Measurements from ENCODE around the genes HNRNPD and HPSE.

DNA sequence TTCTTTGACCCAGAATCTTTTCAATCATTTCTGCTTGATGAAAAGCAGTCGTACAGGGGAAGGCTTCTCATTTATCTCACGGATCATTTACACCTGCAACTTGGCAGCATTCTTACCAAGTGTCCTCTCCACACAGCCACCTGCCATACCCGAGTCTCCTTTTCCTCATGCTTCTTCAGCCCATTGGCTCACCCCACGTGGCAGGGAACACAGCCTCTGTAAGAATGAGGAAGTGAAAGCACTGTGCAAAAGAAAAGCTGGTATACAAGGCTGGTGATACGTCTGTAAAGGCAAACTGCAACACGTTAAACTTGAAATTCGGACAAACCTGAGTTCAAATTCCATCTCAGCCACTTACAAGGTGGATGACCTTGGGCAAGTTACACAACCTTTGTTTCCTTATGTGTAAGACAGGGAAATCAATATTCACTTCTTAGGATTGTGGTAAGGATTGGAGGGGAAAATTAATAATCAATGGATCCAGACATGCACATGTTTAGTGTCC is 164.0 kb upstream of the RASGEF1B start:
- RRBS = no CpG with 5 or more reads among the region's 7 CpGs

- RRBS = no CpG with 5 or more reads among the region's 2 CpGs
These were observed 345.0 kb downstream of the HNRNPD start for GRCh38 chr4:82028823-82029158.

- RRBS = no CpG with 5 or more reads among the region's 7 CpGs
These were observed 11.1 kb downstream of the HNRNPD start for GRCh38 chr4:82362702-82363085.

- RRBS = 7% methylated on average over 2 of the region's 35 CpGs
These were observed 1.1 kb downstream of the HNRNPD start for GRCh38 chr4:82372396-82373370.

DNA sequence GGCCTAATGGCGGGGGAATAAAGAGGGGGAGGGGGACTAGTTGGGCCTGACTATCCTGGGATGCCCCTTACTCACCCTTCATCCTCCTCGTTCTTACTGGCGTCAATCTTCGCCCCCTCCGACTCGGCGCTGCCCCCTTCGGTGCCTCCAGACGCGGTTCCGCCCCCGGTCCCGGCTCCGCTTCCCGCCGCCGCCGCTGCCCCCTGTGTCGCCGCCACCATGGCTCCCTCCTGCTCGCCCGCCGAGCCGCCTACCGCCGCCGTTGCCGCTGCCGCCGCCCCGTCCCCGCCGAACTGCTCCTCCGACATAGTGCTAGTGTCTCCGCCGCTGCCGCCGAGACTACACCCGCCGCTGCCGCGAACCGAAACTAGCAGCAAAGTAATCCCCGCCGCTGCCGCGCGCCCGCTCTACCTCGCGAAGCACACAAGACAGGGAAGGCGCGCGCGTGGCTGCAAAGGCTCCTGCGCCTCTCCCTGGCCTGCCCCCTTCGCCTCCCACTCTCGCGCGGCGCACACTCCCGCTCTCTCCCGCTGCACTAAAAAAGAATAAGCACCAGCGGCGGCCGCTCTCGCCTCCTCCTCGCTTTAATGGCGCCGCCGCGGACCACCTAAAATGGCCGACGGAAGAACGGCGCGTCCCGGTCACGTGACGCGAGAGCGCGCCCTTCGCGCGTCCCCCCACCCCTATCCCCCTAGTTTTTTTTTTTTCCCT is at the start of gene HNRNPD:
HNRNPD (minus strand) TSS at position 621 of the 711 bp plus-strand sequence.
- RRBS = no CpG with 5 or more reads among the region's 86 CpGs

- RRBS = no CpG with 5 or more reads among the region's 6 CpGs
These were observed 64.7 kb upstream of the TMEM150C start for GRCh38 chr4:82626493-82626881.

GRCh38 chr4:82746572-82747345 is 51.8 kb downstream of the SCD5 start:
- RRBS = no CpG with 5 or more reads among the region's 11 CpGs

DNA sequence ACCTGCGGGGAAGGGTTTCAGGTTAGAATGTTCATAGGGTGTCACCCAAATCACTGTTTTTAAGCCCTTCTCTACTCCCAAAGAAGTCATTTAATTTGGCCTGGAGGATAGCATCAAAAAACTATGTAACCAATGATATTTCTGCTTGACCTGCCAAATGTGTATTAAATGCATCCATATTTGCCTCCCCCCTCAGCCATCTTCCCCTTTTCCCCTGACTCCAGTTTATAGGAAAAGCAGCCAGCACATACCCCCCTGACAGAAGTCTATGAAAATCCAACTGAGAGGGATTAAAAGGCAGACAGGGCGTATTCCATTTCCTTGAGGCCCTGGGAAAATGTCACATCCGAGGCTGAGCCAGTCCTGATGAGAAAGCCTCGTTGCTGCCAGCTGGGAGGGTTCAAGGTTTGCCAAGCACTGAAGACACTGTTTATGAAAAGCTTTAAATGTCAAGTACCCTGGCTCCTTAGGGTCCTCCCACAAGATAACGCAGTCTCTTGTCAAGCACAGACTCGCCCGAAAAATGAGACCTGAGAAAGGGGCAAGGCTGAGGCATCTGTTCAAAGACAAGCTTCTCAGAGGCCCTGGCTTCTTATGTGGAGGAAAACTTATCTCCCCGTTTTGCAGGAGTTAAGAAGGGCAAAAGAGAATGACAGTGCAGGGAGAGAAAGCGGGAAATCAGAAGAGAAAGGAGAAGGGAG is 44.9 kb downstream of the SCD5 start:
- RRBS = no CpG with 5 or more reads among the region's 9 CpGs

GRCh38 chr4:82799191-82799551 is 575 bp upstream of the SCD5 start:
- RRBS = no CpG with 5 or more reads among the region's 11 CpGs

DNA sequence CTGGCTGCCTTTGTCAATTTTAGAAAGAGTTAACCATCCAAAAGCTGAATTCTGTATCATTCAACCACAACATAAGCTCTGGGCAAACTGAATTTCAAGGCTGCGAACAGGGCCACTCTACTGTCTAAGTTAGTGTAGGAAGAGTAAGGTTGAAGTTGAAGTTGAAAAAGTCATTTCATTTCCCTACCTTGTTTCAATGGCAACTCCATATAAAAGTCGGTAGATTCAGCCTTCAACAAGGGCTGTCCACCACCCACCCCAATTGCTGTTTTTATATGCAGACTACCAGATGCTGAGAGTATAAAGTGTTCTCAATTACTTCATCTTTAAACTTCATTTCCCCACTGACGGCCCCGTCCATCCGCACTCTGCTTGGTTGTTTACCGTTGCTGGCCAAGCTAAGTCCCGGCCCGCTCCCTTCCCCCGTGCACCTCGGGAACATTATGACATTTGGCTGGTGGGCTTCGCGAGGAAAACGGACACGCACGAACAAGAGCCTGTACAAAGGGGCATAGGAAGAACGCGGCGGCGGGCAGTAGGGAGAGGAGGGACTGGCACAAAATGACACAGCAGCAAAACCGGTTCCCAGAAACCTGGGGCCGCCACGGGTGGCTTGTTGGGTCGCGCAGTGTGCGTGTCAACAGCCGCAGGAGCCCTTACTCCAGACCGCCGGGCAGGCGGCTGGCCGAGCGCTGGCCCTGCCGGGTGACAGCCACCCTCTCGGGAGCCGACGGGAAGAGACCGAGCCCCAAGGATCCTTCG is 1.4 kb upstream of the LIN54 start:
- RRBS = under 1% methylated on average over 6 of the region's 37 CpGs

- RRBS = no CpG with 5 or more reads among the region's 14 CpGs
These were observed 65.2 kb downstream of the COQ2 start for GRCh38 chr4:83219076-83220157.

DNA sequence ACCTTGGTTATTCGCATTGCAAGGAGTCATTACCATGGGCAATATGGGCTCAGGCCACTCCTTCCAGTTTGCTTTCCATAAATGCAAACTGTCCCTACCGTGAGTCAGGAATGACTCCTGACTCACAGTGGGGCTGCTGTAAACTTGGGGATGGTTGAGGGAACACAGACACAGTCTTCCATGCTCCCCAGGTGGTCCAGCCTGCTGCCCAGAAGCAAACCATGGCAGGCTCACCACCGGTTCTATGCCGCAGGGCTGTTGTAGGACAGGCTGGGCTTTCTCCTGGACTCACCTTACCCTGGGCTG is 36.1 kb downstream of the COQ2 start:
- RRBS = no CpG with 5 or more reads among the region's 4 CpGs

GRCh38 chr4:83250498-83251012 is 34.0 kb downstream of the COQ2 start:
- RRBS = no CpG with 5 or more reads among the region's 4 CpGs

DNA sequence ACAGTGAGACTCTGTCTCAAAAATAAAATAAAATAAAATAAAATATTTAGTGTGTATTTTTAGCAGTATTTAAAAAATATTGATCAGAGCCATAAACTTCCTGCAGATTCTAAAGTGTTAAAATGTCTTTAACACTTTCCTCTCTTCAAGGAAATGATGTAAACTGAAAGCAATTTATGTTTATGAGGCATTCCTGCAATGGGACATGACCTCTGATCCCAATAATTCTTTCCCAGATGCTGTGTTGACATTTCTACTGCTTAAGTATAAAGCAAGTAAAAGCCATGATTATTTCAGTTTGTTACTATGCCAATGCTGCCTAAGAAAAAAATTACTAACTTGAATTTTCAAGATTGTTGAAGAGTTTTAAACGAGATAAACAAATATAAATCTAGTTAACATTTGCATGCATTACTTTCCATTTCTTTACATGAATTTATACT is 29.0 kb downstream of the COQ2 start:
- RRBS = no CpG with 5 or more reads among the region's 1 CpG

- RRBS = no CpG with 5 or more reads among the region's 12 CpGs
These were observed 982 bp downstream of the COQ2 start for GRCh38 chr4:83283582-83284049.

DNA sequence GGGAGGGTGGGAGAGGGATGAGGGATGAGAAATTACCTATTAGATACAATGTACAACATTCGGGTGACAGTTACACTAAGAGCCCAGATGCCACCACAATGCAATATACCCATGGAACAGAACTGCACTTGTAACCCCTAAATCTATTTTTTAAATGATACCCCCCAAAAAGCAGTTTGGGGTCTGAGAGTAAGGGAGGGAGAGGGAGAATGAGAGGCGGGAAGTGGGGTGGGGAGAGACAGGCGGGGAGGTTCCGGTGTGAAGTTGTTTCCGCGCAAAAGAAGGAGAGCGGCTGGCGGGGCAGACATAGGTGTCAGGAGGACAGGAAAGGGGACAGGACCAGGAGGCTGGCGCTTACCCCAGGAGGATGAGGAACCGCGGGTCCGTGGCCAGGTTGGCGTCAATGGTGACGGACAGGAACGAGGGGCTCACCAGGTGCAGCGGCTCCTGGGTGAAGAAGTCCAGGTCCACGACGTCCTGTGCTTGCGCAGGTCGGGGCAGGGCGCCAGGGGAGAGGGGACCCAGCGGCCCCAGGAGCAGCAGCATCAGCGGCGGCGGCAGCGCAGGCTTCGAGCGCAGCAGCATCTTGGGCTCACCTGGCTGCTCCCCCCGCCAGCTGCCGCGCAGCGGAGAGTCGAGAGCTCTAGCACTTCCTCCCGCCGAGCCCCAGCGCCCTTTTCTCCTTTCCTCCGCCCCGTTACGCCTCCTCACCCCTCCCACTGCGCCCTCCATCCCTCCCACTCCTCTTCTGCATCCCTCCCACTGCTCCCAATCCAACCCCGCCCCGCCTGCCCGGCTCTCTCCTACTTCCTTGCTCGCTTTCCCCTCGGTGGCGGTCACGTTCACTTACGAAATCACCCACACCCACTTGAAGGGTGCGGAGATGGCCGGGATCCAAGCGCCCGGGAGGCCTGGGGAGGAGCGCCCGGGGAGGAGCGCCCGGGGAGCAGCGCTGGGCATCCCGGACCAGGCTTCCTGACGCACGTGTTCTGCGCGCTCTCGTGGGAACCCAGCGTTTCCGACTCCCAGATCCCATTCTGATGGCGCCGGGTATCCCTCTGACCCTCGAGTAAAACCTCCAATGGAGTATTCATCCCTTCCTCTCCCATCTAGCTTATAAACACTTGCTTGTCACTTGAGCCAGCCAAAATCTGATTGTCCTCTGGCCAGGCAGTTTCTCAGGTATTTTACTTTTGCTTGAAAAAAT is at the start of gene HPSE:
HPSE (minus strand) TSS at position 651 of the 1,207 bp plus-strand sequence.
- RRBS = 1% methylated on average over 11 of the region's 68 CpGs

DNA sequence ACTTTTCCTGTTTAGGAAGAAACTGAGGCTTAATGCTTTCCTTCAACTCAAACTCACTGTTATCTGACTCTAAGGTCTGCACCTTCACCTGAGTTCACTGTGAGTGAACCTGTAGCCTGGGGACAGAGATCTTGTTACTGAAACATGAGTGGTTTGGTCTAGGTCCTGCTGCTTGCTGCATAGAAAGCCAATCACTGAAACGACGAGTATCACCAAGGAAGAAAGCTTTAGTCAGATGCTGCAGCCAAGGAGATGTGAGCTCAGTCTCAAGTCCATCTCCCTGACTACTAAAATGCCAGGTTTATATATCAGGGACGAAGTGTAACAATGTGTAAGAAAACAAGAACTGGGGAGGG is 19.5 kb upstream of the ABRAXAS1 start:
- RRBS = no CpG with 5 or more reads among the region's 3 CpGs

DNA sequence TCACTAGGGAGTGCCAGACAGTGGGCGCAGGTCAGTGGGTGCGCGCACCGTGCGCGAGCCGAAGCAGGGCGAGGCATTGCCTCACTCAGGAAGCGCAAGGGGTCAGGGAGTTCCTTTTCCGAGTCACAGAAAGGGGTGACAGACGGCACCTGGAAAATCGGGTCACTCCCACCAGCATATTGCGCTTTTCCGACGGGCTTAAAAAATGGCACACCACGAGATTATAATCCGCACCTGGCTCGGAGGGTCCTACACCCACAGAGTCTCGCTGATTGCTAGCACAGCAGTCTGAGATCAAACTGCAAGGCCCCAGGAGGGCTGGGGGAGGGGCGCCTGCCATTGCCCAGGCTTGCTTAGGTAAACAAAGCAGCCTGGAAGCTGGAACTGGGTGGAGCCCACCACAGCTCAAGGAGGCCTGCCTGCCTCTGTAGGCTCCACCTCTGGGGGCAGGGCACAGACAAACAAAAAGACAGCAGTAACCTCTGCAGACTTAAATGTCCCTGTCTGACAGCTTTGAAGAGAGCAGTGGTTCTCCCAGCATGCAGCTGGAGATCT is 372.1 kb downstream of the NKX6-1 start:
- RRBS = no CpG with 5 or more reads among the region's 20 CpGs

GRCh38 chr4:84495928-84496588 is 3.0 kb downstream of the NKX6-1 start:
- RRBS = 34% methylated on average over 5 of the region's 34 CpGs